Vein endothelial cell (primary cell): ENCODE results near the genes CLK2, HCN3, MSTO1, RXFP4 and UBQLN4.

DNA sequence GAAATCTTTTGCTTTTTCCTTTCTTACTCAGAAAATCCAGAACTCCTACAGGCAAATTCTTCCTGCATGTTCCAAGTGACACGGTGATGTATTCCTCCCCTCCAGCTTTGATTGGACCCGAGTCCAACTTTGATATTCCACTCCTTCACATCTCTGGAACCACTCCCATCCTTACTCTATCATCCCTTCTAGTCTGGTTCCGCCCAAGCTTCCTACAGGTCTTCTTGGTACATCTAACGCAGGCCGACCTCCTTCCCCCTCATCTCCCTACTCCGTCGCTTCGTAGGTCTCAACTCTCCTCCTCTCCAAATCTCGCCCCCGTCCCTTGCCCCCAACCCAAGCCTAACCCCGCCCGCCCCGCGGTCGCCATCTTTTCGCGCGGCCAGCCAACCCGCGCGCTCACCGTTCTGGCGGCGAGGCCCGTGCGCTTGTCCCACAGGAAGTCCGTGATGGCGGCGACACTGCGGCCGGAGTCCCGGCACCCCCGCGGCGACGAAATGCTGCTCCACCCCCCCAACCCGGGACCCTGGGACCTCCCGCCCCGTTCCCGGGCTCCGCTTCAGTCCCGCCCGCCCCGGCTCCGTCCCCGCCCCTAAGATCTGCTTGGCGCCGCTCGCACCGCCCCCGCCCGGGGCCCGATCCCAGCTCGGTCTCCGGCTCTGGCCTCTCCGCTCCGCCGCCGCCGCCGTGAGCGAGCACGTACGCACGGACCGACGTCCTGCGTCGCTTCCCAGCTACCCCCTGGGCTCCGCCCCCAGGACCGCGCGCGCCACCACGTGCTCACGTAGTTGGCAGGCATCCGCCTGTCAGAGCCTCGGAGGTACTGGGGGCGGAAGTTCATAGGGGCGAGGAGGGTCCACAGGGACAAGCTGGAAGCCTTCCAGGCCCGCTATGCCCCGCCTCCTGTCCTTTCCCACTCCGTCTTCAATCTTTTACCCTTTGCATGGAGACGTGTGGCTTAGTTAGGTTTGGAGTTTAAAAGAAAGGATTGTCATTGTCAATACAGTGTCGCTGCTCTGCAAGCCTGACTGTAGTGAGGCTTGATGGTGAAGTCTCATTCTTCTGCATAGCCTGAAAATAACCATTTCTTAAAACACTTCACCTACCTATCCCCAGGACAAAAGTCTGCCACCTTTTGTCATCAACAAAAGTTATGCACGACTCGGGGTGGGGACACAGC, at the start of gene CLK2:
CLK2 (minus strand) TSS at position 707 of the 1,180 bp plus-strand sequence.
- CAGE, long polyA plus RNA, result no peak

GRCh38 chr1:155276909-155277931, at the start of gene HCN3:
Gene HCN3, plus strand, starts transcription at chr1:155277463.
- CAGE, long polyA plus RNA, result no peak

DNA sequence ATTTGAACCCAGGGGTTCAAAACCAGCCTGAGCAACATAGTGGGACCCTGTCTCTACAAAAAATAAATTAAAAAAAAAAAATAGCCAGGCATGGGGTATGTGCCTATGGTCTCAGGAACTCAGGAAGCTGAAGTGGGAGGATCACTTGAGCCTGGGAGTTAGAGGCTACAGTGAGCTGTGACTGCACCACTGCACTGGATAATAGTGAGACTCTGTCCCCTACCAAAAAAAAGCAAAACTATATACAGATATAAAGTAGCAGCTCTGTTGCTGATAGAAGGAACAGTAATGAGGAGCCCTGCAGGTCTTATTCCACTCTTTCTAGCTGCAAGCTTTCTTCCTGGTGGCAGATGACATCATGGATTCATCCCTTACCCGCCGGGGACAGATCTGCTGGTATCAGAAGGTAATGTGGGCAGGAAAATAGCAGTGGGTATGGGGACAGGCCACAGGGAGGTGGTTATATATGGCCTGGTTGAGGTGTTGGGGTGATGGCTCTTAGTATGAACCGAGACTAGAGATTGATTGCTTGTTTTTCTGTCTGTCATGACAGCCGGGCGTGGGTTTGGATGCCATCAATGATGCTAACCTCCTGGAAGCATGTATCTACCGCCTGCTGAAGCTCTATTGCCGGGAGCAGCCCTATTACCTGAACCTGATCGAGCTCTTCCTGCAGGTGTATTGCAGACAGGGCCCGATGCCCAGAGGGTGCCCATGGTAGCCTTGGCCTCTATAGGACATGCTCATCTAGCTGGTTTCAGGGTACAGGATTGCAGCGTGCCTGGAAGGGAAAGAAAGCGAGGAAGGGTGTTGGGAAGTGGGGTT, 2.9 kb upstream of the RUSC1 start:
- CAGE, long polyA plus RNA, result no peak

DNA sequence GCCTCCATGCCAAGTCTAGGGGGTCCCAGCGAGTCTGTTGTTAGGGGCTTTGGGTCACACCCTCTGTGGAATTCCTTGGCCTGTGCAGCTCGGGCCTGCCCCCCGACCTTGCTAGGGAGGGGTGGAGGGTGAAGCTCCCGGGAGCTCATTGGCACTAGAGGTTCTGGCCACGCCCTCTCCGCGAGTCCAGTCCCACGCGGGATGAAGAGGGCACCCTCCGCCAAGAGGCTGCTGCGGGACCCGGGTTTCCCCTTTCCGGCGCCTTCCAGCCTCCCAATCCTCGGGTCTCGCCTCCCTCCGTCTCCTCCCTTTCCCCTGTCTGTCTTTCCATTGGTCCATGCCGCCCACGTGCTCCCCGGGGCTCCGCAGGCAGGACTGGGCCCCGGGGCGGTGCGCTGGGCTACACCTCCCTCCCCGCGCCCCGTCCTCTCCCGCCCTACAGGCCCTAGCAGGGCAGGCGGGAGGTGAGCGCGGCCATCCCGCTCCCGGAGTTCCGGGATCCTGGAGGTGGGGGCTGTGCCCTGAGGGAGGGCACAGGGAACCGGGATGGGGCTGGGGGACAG, 3.5 kb downstream of the RUSC1 start:
- CAGE, long polyA plus RNA, result no peak

DNA sequence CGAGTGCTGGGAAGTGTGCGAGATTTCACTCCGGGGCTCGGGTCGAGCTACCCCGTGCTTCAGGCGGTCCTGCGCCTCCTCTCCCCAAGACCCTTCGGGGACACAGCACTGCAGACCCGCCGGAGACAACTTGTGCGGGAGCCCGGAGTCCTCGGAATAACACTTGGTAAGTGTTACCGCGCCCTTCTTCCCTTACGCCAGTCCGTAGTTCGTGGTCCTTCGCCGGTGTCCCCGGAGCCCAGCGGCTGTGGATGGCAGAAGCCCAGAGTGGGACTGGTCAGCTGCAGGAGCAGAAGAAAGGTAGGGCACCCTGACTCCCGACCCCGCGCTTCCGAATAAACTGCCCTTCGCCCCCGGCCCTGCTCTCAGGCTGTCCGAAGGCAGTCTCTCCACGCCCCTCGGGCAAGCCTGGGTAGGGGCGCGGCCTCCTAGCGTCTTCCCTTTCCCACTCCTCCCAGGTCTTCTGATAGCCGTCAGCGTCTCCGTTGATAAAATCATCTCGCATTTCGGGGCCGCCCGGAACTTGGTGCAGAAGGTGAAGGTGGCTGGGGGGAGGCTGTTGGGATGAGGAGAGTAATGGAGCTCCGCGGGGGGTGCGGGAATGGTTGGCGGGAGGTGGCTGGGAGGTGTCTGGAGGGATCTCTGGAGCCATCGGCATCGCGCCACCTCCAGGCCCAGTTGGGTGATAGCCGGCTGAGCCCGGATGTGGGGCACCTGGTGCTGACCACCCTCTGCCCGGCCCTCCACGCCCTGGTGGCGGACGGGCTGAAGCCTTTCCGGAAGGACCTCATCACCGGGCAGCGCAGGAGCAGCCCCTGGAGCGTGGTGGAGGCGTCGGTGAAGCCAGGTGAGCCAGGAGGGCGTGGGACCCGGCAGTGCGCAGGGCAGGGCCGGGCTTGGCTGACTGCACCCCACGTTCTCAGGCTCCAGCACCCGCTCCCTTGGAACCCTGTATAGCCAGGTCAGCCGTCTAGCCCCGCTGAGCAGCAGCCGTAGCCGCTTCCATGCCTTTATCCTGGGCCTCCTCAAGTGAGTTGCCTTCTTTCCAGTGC, 4.3 kb downstream of the RUSC1 start:
- CAGE, long polyA plus RNA, result no peak

GRCh38 chr1:155528078-155528530, 34.5 kb downstream of the ASH1L start:
- CAGE, long polyA plus RNA, result no peak

DNA sequence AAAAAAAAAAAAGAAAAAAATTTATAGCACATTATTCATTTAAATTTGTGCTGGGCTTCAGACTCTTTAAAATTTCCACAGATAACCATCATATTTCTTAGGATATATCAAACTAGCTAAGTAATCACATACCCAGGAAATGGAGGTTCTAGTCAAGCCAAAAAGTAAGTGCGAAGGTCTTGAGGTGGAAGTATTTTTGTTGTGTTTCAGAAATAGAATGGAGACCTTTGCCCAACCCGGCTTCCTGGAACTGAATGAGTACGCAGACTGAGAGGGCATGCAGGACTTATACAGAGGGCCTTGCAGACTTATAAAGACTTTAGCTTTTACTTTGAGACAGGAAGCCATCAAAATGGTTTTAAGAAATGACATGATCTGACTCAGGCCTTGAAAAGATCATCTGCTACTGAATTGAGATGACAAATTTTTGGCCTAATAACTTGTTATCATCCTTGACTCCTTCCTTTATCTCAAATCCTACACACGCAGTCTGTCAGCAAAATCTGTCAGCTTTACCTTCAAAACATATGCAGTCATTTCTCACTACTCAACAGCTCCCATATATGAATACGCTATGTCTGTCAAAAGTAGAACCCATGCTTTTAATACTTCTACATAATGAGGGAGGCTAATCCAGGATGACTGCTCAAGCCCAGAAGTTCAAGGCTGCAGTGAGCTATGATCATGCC, 26.5 kb downstream of the ASH1L start:
- CAGE, long polyA plus RNA, result no peak

GRCh38 chr1:155609533-155610304, at the start of gene MSTO1:
Gene MSTO1, plus strand, starts transcription at chr1:155610218.
- CAGE, long polyA plus RNA, result no peak

DNA sequence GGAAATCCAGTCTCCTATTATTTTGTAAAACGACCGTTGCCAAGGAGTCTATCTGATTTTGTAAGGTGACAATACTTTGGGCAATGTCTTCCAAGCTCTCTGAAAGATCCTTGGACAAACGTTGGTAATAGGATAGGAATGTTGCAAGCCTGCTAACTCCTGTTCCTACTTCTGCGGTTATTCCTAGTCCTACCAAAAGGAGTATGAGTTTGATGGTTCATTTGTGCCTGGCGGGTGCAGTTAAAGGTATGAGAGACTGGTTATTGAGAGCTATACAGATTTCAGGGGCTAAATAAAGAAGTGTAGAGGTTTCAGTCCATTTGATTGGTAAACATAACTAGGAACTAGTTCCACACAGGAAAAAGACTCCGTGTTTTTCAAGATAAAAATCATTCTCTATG, 37.1 kb downstream of the YY1AP1 start:
- CAGE, long polyA plus RNA, result no peak

DNA sequence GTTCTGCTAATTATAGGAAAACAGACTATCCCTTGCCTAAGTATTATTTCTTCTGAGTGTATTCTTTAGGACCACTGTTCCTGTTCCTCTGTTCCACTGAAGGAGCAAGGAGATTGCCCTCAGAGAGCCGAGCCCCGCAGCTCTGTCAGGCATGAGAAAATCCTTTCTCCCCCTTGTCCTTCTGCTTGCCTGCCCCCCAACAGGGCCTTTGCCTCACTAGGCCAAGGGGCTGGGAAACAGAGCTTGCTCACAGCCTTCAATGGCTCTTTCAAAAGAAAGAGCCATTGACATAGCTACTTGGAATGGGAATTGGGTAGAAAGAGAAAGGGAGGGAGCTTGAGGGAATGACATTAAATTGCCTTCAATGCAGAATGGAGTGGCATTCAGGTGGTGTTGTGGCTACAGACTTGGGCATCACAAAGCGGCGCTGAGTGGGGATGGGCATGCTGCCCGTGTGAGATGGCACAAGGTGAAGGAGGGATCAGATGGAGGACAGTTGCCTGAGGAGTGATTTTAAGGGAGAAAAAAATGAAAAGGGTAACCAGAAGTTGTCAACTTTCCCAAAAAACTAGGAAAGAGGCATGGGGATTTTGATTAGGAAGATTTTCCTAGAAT, 13.2 kb downstream of the SYT11 start:
- CAGE, long polyA plus RNA, result no peak

- CAGE, long polyA plus RNA, result no peak
Observed at GRCh38 chr1:155895360-155895714, 15.8 kb downstream of the RIT1 start.

DNA sequence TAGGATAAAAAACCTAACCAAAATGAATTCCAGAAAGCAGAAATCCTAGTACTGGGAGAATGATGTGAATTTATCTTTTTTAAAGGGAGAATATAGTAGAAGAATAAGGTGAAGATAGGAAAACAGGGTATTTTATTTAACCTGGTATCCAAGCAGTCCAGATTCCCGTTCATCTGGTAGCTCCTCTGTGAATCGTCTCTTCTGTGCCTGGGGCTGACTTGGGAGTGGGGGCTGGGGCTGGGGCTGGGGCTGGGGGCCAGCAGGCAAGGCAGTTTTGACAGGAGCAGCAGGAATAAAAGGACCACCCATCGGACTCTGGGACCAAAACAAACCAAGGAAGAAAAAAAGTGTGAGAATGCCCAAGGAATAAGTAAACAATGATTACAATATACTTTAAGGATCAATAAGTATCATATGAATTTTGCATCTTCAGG, 6.2 kb upstream of the RIT1 start:
- CAGE, long polyA plus RNA, result no peak

GRCh38 chr1:155941076-155941933, at the start of gene RXFP4:
Gene RXFP4, plus strand, starts transcription at chr1:155941638.
- CAGE, long polyA plus RNA, result no peak

DNA sequence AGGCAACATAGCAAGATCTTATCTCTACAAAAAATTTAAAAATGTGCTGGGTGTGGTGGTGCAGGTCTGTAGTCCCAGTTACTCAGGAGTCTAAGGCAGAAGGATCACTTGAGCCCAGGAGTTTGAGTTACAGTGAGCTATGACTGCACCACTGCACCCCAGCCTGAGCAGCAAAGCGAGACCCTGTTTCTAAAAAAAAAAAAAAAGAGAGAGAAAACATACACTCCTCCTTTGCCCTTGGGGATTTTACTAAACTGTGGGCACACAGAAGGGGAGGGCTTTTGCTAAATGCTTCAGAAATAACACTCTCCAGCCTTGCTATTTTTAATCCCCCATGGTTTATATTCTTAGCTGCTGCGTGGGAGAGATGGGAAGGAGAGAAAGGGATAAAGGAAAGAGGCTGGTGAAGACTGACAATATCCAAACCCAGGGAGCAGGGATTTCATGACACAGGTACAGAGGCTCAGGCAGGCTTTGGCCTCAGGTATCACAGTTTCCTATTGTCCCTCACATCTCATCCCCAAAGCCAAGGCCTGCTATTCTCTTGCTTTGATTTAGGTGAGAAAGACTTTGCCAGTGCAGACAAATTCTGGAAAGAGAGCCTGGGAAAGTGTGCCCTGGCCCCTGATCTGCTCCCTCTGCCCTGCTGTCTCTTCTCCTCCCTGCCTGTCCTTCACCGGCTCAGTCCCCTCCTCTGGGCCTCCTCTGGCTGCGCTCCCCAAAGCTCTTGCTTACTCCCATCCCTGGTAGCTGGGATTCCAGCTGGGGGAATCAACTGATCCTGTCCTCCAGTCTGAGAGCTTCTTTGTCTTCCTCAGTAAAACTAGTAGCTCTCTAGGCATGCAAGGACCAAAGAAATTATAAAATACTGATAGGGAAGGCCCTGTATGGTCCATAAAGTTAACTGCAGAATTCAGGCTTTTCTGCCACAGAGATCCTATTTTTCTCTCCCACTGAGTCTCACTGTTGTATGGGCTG, 17.8 kb downstream of the ARHGEF2 start:
- CAGE, long polyA plus RNA, result no peak

DNA sequence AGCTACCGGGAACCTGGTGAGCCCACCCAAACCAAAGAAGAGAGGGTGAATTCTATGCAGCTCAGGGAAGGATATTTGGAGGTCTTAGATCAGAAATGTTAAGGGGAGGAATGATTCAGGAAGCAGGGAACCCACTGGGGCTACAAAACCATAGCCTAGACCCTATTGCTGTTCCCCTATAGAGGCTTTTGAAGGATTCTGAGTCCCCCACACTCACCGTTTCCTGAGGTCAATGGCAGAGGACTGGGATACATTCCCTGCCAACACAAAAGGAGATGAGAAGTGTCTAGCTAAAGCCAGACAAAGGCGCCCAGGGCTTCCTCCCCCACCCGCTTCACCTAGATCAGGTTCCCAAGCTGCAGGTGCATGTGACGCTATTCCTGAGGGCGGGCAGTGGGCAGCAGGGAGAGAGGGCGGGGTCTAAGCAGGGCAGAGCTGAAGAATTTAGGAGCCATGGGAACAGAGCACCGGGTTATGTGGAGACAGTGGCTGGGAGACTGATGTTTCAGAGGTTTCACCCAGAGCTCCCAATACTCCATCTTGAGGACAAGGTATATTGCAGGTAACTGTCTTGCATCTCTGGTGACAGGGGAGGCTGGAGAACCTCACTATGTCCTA, 5.9 kb upstream of the ARHGEF2 start:
- CAGE, long polyA plus RNA, result no peak

DNA sequence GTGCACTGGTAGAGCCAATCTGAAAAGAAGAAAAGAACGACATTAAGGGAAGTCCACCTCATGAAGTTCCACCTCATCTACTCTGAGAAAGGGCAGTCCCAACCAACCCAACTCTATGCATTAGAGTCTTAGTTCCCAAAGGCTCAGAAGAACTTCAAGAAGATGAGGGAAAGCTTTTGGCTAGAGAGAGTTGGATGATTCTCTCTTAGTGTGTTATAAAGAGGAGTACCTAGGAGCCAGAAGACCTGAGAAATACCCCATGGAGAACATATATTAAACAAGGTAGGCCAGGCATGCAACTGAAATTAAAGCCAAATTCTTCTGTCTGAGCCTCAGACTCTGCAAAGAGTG, 8.9 kb downstream of the SSR2 start:
- CAGE, long polyA plus RNA, result no peak

DNA sequence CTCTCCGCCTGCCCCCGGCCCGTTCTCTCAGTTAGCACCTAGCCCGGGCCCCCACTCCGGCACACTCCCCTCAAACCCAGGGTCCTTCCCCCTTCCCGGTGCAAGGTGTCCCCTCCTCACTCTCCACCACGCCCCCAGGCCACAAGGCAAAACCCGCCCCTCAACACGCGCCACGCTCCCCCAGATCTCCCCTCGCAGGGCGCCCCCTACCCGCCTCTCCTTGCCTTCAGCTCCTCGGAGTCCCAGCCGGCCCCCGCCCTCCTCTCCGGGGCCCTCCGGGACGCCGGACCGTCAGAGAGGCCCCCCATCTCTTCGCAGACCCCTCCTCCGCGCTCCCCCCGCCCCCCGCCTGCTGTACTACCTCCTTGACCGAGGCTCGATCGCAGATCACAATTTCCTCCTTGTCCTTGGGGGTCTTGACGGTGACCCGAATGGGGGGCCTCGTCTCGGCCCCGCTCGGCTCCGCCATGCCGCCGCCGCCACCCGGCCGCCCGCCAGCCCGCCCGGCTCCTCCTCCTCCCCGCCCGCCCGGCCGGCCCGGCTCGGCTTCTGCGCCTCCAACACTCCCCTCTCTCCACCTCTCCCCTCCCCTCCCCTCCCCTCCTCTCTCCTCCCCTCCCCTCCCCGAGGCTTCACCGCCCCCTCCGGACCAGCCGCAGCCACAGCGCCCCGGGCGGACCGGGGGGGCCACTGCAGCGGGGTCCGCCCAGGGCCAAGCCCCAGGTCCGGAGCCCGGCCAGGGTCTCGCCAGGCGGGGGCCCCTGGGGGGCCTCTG, at the start of gene UBQLN4:
UBQLN4 (minus strand) TSS at position 566 of the 775 bp plus-strand sequence.
- CAGE, long polyA plus RNA, result no peak

- CAGE, long polyA plus RNA, result no peak
Observed at GRCh38 chr1:156090194-156090614, 7.9 kb upstream of the MEX3A start.

DNA sequence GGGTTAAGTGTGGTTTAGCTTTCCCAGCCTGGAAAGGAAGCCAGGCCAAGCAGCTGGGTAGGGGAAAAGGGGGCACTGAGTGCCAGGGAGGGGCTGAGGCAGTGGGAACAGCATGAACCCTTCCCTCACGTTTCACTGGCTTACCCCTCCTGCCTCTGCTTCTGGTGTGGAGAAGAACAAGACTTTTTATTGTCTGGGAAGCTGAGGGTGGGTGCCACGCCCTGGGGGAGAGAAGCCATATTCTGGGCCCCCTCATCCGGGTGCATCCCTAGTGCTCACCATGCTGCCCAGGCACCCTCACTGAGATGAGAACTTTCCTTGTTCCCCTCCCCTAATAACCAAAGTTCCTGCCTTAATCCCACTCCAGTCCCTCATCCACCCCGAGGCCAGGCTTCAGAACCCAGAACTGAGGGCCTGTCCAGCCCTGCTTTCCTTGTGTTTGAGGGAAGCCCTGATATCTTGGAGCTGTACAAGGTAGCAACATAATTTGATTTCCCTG, 2.0 kb upstream of the LMNA start:
- CAGE, long polyA plus RNA, result no peak

DNA sequence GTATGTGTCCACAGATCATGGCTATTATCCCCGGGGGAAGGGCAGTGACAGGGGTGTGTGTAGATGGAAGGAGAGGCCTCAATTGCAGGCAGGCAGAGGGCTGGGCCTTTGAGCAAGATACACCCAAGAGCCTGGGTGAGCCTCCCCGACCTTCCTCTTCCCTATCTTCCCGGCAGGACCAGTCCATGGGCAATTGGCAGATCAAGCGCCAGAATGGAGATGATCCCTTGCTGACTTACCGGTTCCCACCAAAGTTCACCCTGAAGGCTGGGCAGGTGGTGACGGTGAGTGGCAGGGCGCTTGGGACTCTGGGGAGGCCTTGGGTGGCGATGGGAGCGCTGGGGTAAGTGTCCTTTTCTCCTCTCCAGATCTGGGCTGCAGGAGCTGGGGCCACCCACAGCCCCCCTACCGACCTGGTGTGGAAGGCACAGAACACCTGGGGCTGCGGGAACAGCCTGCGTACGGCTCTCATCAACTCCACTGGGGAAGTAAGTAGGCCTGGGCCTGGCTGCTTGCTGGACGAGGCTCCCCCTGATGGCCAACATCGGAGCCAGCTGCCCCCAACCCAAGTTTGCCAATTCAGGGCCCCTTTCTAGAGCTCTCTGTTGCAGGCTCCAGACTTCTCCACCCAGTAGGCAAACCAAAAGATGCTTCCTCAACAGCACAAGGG, 16.5 kb upstream of the SEMA4A start:
- CAGE, long polyA plus RNA, result no peak